Peripheral blood mononuclear cell (primary cell): ENCODE results near the gene CARNMT1.

GRCh38 chr9:73050808-73051321 lies 98.0 kb upstream of the ALDH1A1 start:
- PRO-cap, 8 experiments = no peak in any of the 8 experiments

- PRO-cap, 8 experiments = peak in 2 of 8 experiments; most common plus-strand start chr9:73155013 (in 1)
Measured at GRCh38 chr9:73154646-73155914, 3.4 kb downstream of the ANXA1 start.

- PRO-cap, 8 experiments = peak in 1 of 8 experiments; most common plus-strand start chr9:73163070 (in 1)
Measured at GRCh38 chr9:73162542-73163200, 11.0 kb downstream of the ANXA1 start.

DNA sequence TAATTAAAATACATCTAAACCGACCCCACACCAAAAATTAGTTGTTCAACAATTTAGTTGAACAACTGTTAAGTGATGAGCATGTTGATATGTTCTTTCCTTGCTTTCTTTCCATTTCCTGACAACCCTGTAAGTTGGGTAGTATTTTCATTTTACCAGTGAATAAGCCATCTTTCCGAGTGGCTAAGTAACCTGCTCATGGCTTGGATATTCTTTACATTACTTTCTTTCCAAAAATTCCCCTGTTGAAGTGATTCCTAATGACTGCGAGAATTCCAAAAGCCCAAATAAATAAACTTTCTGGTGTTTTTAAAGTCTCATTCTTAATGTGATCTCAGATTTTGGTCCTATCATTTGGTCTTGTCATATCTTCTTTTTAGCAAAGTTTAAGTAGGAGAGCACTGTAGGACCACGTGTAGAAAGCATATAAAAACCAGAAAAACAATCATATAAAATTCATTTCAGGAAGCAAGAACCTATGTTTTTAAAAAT lies 215.0 kb downstream of the ANXA1 start:
- PRO-cap, 8 experiments = peak in 3 of 8 experiments; most common plus-strand start position 268 of the sequence (in 3)

DNA sequence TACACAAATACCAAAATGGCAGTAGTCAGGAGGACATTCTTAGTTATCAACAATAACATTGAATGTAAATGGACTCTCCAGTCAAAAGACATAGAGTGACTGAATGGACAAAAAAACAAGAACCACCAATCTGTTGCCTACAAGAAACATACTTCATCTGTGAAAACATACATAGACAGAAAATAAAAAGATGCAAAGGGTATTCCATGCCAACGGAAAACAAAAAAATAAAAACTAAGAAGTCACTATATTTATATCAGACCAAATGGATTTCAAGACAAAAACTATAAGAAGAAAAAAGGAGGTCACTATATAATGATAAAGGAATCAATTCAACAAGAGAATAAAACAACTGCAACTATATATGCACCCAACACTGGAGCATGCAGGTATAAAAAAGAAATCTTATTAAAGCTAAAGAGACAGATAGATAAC lies 479.4 kb upstream of the RORB start:
- PRO-cap, 8 experiments = no peak in any of the 8 experiments

GRCh38 chr9:74087700-74088454 lies 409.3 kb upstream of the RORB start:
- PRO-cap, 8 experiments = no peak in any of the 8 experiments

DNA sequence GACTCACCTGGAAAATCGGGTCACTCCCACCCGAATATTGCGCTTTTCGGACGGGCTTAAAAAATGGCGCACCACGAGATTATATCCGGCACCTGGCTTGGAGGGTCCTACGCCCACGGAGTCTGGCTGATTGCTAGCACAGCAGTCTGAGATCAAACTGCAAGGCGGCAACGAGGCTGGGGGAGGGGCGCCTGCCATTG lies 72.7 kb upstream of the RORB start:
- PRO-cap, 8 experiments = no peak in any of the 8 experiments

DNA sequence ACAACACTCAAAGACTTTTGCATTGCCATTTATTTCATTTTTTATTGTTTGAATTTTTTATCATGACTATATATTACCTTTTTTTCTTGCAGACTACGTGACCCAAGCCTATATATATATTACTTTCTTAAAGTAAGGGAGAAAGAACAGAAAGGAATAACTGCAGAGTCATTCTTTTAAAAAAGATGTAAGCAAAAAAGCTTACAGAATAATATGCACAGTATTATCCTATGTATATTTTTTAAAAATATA lies 65.2 kb downstream of the TRPM6 start:
- PRO-cap, 8 experiments = no peak in any of the 8 experiments

GRCh38 chr9:75026853-75027219 lies 1.3 kb downstream of the CARNMT1 start:
- PRO-cap, 8 experiments = no peak in any of the 8 experiments

DNA sequence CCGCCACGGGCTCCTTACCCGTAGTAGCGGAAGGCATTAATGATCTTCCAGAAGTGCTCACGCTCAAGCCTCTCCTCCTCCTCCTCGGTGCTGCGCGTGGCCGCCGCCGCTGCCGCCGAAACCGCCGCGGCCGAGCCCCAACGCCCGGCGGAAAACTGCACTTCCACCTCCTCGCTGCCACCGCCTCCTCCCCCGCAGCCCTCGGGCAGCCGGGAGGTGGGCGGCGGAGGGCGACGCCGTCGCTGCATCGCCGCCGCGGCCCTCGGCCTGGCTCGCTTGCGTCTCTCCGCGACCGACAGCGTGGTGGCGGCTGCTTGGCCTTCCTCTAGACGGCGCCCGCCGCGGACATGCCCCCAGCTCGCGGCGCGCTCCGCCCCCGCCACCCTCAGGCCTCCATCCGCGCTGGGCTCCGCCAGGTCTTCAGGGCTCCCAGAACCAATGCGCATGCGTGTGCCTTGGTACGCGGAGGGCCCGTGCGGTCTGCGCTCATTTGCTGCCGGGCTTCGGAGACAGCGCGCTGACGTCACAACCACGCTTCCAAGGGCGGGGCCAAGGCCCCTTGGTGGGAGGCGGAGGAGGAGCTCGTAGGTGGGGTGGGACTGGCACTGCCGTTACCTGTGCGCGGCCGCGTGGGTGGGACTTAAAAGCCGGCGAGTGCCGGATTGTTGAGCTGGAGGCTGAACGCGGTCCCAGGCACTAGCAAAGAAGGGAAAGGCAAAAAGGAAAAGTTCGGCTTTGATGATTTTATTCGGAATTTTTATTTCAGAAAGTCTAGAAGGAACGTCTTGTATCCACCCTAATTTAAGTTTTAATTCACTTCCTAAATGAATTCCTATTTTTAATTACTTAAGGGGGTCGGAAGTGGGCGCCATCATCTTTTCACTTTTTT lies at the start of gene CARNMT1:
CARNMT1 (minus strand) TSS at position 300 of the 889 bp plus-strand sequence.
- PRO-cap, 8 experiments = peak in 8 of 8 experiments; most common plus-strand start position 643 of the sequence (in 5); most common minus-strand start position 422 of the sequence (in 8)

GRCh38 chr9:75146644-75147327 lies 58.5 kb downstream of the OSTF1 start:
- PRO-cap, 8 experiments = no peak in any of the 8 experiments

- PRO-cap, 8 experiments = peak in 2 of 8 experiments; most common plus-strand start chr9:75891763 (in 2)
Measured at GRCh38 chr9:75891701-75892232, 1.3 kb downstream of the PCSK5 start.

- PRO-cap, 8 experiments = peak in 3 of 8 experiments; most common plus-strand start chr9:75892424 (in 2); most common minus-strand start chr9:75892628 (in 1)
Measured at GRCh38 chr9:75892233-75893482, 2.2 kb downstream of the PCSK5 start.

GRCh38 chr9:75903961-75904367 lies 13.5 kb downstream of the PCSK5 start:
- PRO-cap, 8 experiments = no peak in any of the 8 experiments

GRCh38 chr9:76401531-76401860 lies 7.3 kb upstream of the RFK start:
- PRO-cap, 8 experiments = no peak in any of the 8 experiments

DNA sequence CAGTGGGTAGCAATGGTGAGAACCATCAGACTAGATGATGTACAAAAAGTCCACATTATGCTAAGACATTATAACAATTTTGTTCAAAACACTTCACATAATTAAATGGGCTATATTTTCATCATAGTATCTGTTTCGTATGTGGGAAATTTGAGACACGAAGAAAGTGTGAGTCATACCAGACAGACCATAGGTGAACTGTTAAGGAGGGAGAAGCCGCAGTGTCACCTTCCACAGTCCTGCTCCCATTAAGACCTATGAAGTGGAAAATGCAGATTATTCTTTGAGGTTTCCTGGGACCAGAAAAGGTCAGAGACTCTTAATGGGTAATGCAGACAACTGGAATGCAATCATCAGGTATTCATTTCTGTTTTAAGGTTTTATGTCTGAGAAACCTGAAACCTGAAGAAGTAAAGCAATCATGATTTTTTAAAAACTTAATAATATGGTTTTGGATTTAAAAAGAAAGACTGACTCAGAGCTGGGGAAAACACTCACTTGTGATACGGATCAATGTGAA lies 17.4 kb upstream of the GCNT1 start:
- PRO-cap, 8 experiments = no peak in any of the 8 experiments

- PRO-cap, 8 experiments = no peak in any of the 8 experiments
Measured at GRCh38 chr9:76472810-76473450, 13.9 kb downstream of the GCNT1 start.

DNA sequence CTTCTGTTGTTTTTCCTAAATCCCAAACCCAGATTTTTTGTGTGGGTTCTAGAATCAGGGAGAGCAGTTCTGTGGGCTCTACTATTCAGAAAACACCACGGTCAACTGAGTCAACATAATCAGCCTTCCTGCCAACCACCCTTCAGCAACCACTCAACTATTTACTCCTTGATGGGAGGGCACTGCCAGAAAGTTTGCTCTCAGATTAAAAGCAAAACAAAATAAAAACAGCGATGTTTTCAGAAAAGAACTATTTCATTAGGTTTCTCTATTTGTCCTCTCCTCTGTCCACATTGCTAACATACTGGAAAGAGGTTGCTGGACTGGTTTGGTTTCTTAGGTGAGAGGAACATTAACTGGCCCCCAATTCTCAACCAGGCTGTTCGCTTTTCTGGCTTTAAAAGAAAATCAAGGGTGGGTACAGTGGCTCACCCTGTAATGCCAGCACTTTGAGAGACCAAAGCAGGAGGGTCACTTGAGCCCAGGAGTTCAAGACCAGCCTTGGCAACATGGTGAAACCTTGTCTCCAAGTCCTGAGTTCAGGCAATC lies 72.4 kb downstream of the GCNT1 start:
- PRO-cap, 8 experiments = no peak in any of the 8 experiments

DNA sequence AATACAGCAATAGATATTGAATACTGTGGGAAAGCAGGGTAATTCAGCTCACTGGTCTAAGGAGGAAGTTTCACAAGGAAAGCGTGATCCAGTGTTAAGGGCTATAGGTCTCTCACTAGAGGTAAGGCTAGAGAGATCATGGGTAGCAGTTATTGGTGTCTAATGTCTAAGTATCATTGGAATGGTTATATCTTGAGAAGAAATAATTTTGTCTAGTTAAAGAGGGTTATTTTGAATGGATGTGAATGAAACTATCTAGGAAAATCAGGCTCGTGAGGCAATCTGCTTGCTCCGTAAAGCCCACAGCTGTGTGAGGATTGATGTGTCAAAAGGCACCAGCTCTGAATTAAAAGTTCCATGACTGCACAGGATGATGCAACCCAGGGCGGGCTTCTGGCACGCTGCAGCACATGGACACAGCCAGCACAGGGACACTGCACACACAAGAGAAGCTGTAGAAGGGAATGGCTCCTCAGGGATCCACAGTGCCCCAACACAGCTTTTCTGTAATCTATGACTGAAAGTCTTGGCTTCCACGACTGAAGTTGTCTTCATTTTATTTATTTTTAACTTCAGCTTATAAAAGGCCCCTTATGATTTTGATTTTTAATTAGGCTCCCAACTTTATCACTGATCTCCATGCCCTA lies 150.9 kb downstream of the GCNT1 start:
- PRO-cap, 8 experiments = no peak in any of the 8 experiments

DNA sequence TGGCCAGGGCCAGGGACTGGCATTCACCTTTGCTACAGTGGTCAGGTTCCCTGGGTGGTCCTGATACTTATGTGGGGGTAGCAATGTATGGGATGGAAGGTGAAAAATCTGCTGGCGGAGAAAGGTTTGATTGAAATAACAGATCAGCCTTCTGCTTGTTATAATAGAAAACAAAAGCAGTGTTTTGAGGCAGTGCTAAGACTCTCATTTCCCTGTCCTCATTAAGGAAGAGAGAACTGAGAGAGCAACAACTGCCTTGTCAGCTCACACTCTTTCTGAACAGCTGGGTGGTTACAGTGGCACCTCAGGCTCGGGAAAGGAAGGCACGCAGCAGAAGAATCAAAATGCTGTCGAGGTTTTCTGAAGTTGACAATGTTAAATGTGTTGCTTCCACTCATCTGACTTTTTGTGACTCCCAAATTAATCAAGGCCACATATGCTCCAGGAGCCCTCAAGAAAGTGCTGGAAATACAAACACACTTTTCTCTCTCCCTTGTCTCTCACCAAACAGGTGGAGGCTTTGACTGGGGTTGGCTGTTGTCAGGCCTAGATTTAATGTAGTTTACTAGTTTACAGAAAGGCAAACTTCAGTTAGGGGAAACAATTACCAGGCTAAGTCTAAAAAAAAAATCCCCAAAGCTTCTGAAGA lies 184.8 kb downstream of the GCNT1 start:
- PRO-cap, 8 experiments = no peak in any of the 8 experiments